ENCODE data around the gene DUXB.

DNA sequence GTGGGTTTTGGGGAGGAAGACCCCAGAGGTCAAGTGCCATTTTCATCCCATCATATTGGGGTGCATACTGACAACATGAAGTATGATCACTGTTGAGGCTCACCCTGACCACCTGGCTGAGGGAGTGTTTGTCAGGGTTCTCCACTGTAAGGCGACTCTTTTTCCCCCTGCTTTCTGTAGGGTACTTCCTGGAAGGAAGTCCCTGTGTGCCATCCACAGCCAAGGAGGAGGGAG is 18.2 kb upstream of the BCAR1 start:
- PRO-cap = no peak
- RAMPAGE, long total RNA = no peak

- PRO-cap = no peak
- RAMPAGE, long total RNA = no peak
Observed at GRCh38 chr16:75516134-75516912, 19.6 kb downstream of the CHST5 start.

- PRO-cap = bidirectional peak, plus-strand start at chr16:75517490, minus-strand start at chr16:75517330
- RAMPAGE, long total RNA = no peak
Observed at GRCh38 chr16:75516913-75517684, 18.8 kb downstream of the CHST5 start.

DNA sequence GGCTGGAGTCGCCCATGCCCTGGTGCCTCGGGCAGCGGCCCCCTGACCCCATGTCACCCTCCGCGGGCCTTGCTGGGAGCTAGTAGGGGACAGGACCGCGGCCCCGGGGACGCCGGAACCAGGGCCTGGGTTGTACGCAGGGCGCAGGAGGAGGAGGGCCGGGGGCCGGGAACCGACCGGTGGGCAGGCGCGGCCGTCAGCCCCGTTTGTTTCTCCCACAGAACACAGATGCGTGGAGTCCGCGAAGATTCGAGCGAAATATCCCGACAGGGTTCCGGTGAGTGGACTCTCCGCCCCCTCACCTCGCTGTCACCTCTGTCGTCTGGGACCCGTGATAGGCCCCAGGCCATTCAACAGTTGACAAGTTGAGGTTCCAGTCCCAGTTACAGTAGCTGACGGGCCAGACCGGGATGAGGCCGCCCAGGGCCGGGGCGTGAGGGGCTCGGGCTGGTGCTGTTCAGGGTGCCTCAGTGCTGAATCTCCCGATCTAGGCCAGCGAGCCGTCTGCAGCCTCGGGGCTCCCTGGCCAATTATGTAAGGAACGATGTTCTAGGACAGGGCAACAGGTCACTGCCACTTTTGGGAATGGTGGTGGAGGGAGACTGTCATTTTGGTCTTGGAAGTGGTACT is 567 bp downstream of the GABARAPL2 start:
- PRO-cap = no peak
- RAMPAGE, long total RNA = no peak

GRCh38 chr16:75627280-75628247 is 4.5 kb upstream of the ADAT1 start:
- PRO-cap = no peak
- RAMPAGE, long total RNA = no peak

- PRO-cap = no peak
- RAMPAGE, long total RNA = no peak
Observed at GRCh38 chr16:75701163-75701563, at the start of gene DUXB. TSS of gene DUXB (minus strand) at chr16:75701461.

- PRO-cap = no peak
- RAMPAGE, long total RNA = no peak
Observed at GRCh38 chr16:75760971-75761457, 34.7 kb upstream of the CPHXL start.

DNA sequence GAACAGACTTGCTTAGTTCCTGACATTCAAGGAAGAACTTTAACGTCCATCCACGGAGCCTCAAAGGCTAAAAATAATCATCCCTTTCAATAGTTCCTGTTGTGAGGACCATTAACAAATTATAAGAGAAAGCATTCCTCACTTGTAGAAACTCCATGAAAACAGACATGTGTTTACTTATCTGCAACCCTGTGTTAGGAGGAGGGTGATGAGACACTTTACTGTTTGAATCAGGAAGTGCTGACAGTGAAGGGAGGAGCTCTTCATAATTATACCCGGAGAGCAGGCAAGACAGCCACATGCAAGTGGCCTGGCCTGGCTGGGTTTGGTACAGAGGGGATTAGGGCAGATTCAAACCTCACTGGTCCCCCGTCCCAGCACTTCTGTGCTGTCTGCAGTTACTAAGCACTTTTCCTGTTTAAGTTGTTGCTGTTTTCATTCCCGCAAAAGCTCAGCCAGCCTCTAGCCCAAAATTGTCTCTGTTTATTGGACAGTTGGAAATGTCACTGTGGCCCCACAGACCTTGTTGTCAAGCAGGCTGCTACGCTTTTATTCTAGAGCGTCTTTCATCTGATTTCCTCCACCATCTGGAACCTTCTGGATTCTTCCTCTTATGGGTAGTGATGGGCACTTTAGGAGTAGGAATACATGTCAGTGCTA is 78.5 kb downstream of the WWOX start:
- PRO-cap = no peak
- RAMPAGE, long total RNA = no peak

GRCh38 chr16:78284671-78285217 is 185.3 kb downstream of the WWOX start:
- PRO-cap = no peak
- RAMPAGE, long total RNA = no peak

- PRO-cap = bidirectional peak, plus-strand start at chr16:78505905, minus-strand start at chr16:78505686
- RAMPAGE, long total RNA = no peak
Observed at GRCh38 chr16:78505387-78505967, 406.0 kb downstream of the WWOX start.

DNA sequence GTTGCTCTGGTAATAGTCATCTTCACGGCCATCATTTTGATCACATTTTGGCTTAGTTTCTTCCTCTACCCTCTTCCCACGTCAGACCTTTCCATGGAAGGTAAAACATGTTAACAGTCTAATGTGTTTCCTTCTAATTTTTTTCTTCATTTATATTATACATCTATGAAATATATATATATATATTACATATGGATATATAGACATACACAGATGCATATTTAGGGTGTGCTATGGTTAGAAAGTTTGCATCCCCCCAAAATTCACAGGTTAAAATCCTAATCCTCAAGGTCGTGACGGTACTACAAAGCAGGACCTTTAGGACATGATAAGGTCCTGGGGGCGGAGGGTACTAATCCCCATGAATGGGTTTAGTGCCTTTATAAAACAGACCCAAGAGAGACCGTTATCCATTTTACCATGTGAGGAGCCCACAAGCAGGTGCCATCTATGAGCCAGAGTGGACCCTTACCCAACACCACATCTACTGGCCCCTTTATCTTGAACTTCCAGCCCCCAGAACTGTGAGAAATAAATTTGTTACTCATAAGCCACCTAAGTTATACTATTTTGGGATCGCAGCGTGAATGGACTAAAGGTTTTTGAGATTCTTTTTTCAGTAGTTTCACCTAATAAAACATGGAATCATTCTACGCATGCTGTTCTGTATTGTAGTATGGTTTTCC is 420.0 kb downstream of the WWOX start:
- PRO-cap = no peak
- RAMPAGE, long total RNA = no peak

GRCh38 chr16:78749606-78750067 is 650.2 kb downstream of the WWOX start:
- PRO-cap = no peak
- RAMPAGE, long total RNA = no peak

DNA sequence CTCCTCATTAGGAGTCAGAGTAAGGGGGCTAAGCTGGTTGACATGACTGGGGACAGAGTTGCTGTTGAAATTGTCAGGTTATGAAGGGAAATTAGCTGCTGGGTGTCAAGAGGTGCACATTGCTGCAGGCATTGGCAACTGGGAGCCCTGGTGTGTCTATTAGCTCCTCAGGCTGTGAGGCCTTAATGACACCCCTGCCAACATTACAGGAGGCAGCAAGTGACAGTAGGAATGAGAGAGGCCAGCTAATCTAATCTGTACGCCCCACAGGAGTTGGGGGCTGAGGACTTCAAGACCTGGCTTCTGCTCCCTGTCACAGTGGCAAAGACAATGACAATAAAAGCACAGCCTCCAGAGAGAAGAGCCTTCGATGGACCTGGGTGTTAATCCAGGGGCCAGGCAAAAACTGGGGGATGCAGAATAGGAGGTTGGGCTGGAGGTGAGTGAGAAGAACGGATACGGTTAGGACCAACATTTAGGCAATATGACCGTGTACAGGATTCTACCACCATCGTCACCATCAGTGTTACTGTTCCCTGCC is 728.5 kb downstream of the WWOX start:
- PRO-cap = no peak
- RAMPAGE, long total RNA = no peak

DNA sequence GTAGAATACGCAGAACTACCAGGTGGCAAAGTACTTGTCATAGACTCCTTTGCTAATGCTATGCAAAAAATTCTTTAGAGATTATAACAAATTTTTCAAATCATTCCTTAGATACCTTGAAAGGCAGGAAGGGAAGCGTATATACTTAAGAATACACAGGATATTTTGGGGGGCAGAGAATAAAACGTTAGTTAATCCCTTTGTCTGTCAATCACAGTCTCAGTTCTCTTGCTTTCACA is 388.3 kb downstream of the MAF start:
- PRO-cap = no peak
- RAMPAGE, long total RNA = no peak

GRCh38 chr16:79286838-79287558 is 313.5 kb downstream of the MAF start:
- PRO-cap = bidirectional peak, plus-strand start at chr16:79287296, minus-strand start at chr16:79287029
- RAMPAGE, long total RNA = no peak

DNA sequence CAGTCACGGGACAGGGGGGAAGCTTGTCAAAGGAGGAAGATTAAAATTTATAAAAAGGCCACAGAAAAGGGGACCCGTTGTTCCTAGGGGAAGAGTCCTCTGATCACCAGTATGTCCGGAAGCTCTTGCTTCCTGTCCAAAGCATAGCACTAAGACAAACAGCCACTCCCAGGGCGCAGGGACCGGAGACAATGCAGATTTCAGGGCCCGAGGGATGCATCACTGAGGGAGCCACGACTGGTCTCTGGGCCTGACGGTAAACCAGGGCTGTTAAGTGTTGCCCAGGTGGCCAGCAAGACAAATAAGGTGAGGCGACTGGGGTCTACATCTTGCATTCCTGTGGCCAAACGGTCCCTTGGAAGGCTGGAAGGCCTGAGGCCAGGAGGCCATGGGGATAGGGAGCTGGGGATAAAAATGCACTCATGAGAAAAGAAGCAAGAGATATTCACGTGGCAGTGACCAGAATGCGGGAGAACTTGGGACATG is 95.1 kb downstream of the MAF start:
- PRO-cap = unidirectional peak, plus-strand start at position 77 of the sequence
- RAMPAGE, long total RNA = no peak

- PRO-cap = no peak
- RAMPAGE, long total RNA = no peak
Observed at GRCh38 chr16:79970408-79970915, 369.9 kb upstream of the MAF start.

DNA sequence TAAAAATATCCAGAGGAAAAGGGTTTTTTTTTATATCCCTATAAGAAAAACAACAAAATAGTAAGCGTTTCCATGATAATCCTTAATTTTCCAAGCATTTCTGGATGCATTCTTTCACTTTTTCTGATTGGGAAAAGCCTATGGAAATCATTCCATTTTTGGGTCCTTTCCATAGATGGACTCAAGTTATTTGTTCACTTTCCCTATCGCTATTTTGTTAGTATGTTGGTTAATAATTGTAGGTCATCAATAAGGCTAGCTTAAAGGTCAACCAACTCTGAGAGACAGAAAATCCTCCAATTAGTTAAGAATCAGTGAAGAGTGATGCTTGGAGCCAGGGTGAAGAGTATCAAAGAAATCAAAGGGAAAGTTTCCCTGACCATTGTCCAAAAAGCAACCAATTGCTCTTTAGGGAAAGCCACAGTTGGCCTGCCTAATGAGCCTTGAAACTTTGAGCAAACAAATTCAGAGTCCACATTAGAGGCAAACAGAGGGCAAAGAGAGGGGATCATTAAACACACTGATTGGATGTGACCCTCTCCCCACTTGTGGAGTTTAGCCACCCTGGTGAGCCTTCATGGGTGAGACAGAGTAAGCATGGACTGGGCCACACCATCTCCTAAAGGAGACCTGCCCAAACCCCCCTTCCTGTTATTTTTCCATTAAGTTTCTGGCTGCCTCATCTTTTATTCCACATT is 133.4 kb upstream of the DYNLRB2 start:
- PRO-cap = no peak
- RAMPAGE, long total RNA = no peak

GRCh38 chr16:80552282-80552592 is 11.4 kb downstream of the DYNLRB2 start:
- PRO-cap = no peak
- RAMPAGE, long total RNA = no peak

GRCh38 chr16:80931573-80932751 is 74.7 kb downstream of the CMC2 start:
- PRO-cap = unidirectional peak, plus-strand start at chr16:80932199
- RAMPAGE, long total RNA = no peak

Measured in urinary bladder (tissue), 3 donors.